Bronchial epithelial cell (primary cell): ENCODE results near the genes LMF1 and EME2.

GRCh38 chr16:970377-971264 is at the start of gene LMF1:
Gene LMF1, minus strand, starts transcription at chr16:970984.
- RRBS, 2 experiments = 1 to 2% methylated on average over 40 to 46 of the region's 102 CpGs

- RRBS, 2 experiments = 3 to 4% methylated on average over 10 to 12 of the region's 29 CpGs
Observed at GRCh38 chr16:1048477-1048905, 24.1 kb upstream of the SSTR5 start.

DNA sequence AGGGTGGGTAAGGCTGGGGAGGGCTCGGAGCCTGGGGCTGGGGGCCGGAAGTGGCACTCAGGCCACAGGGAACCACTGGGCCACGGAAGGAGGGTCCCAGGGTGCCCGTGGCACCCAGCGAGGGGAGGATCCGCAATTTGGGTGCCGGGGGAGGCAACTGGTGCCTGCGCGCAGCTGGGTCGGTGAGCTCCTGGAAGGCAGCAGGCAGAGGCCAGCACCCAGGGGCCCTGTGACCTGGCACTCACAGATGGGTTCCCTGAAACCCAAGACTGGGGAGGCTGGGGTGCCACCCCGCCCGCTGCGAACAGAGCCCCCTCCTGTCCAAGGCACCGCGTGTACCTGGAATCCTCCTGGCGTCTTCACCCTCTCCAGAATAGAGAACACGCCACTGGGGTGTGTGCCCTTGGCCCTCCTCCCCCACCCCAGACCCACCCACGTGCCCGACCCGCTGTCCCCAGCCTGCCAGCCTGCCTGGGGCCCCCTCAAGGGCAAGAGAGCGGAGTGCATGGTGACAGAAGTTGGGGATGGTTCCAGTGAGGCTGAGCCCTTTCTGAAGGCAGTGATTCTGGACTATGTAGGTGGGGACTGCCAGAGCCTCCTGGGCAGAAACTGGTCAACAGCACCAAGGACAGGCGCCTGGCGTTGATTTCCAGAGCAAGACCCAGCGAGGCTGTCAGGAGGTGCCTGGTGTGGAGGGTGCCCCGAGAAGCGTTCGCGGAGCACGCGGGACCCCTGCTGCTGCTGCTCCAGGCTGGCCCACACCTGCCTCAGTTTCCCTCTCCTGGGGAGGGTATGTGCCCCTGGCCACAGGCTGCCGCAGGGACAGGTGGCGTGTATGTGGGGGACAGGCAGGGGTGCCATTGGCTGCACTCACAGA is 918 bp downstream of the SSTR5 start:
- RRBS, 2 experiments = 25 to 35% methylated on average over 2 to 5 of the region's 32 CpGs

DNA sequence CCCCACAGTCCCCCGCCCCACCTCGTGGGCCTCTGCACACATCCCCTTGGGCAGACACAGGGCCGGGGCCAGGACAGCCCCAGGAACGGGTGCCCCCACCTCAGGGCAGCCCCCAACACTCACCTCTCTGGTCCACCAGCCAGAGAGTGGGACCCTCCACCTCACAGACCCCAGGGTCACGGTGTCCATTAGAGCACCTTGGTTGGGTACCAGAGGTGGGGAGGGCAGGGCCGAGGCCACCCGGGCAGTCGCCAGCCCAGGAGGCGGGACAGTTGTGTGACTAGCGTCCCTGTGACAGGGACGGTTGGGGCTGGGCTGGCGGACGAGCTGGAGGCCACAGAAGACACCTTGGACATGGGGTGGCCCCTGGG is 11.6 kb upstream of the C1QTNF8 start:
- RRBS, 2 experiments = no CpG with 5 or more reads among the region's 13 CpGs

DNA sequence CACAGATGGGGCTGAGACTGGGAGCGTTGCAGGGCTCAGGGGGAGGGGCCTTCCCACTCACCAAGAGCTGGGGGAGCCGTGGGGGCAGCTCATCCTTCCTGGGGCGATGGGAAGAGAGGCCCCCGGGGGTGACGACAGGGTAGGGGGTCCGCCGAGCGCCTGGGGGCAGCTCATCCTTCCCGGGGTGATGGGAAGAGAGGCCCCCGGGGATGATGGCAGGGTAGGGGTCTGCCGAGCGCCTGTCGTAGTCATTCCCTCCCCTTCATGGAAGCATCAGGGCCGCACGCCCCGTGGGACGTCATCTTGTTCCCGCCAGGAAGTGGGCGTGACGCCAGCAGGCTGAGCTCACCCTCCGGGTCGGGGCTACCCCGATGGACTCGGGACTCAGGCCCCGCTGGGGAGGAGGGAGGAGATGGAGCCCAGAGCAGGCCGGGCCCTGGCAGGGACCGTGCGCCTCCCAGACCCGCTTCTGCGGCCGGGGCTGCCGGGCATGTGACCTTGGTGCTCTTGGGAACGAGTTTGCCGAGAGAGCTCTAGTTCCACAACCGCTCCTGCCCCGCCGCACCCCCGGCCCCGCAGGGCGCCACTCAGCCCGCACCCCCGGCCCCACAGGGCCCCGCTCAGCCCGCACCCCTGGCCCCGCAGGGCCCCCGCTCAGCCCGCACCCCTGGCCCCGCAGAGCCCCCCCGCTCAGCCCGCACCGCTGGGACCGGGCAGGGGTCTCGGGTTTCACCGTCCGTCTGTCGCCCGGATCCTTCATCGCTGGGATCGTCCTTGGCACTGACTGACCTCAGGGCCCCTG is 5.5 kb downstream of the CACNA1H start:
- RRBS, 2 experiments = 65 to 72% methylated on average over 18 to 26 of the region's 59 CpGs

DNA sequence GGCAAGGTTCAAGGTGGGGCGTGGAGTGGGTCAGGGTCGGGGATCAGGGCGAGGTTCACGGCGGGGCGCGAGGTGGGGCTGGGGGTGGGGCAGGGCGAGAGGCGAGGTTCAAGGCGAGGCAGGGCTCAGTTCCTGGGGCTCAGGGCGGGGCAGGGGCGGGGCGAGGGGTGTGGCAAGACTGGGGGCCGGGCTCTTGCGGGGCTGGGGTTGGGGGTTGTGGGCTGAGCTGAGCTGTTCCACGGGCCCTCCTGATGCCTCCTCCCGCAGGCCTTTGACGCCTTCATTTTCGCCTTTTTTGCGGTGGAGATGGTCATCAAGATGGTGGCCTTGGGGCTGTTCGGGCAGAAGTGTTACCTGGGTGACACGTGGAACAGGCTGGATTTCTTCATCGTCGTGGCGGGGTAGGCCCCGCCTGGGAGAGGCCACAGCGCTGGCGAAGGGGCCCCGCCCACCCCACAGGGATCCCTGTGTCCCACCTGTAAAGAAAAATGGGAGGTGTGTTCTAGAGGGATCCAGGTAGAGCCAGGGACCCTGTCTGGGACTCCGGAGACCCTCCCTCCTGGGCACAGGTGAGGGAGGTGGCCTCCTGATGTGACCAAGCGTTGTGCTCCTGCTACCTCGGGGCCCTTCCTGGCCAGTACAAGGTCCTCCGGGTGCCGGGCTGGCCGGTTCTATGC is 29.8 kb downstream of the TPSG1 start:
- RRBS, 2 experiments = 76% methylated on average over 3 of the region's 35 CpGs; no CpG with 5 or more reads in 1 of the 2 experiments

DNA sequence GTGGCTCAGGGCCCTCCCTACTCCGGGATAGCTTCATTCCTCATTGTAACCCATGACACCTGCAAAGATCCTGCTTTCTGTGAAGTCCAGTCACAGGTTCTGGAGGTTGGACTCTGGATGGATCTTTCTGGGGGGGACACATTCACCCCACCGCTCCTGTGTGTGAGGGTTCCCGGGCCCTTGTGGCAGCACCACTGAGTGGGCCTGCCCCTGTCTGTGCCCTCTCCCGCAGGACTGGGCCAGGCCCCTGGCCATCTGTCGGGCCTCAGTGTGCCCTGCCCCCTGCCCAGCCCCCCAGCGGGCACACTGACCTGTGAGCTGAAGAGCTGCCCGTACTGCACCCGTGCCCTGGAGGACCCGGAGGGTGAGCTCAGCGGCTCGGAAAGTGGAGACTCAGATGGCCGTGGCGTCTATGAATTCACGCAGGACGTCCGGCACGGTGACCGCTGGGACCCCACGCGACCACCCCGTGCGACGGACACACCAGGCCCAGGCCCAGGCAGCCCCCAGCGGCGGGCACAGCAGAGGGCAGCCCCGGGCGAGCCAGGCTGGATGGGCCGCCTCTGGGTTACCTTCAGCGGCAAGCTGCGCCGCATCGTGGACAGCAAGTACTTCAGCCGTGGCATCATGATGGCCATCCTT is 21.2 kb downstream of the TPSG1 start:
- RRBS, 2 experiments = 89 to 95% methylated on average over 13 to 16 of the region's 33 CpGs

GRCh38 chr16:1205066-1205420 is 20.0 kb downstream of the TPSG1 start:
- RRBS, 2 experiments = 81 to 91% methylated on average over 6 of the region's 15 CpGs

DNA sequence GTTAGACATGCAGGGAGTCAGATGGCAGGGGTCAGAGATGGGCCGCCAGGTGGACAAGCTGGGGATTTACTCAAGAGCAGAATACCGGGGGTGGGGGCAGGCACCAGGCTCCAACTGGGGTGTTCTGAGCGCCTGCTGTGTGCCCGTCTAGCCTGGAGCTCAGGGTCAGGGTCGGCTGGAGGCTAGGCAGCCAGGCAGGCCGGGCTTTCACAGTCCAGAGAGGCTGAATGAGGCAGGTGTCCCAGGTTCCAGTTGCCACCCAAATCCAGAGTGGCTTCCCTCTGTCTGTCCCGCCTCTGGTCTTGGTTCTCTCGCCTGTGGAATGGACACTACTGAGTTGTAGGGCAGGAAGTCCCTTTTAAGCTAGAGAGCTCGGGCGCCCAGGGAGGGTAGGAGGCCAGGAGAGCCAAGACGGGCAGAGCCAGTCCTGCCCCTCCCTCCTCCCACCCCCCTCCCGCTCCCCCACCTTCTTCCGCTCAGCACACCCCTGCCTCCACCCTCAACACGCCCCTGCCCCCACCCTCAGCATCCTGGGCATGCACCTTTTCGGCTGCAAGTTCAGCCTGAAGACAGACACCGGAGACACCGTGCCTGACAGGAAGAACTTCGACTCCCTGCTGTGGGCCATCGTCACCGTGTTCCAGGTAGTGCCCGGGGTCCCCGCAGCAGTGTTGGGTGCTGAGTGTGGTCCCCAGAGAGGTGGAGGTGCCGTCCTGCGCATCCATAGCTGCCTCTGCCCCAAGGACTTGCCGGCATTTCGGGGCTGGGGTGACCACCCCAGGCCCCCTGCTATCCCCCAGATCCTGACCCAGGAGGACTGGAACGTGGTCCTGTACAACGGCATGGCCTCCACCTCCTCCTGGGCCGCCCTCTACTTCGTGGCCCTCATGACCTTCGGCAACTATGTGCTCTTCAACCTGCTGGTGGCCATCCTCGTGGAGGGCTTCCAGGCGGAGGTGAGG is 18.3 kb downstream of the TPSG1 start:
- RRBS, 2 experiments = 86 to 90% methylated on average over 7 to 9 of the region's 33 CpGs

DNA sequence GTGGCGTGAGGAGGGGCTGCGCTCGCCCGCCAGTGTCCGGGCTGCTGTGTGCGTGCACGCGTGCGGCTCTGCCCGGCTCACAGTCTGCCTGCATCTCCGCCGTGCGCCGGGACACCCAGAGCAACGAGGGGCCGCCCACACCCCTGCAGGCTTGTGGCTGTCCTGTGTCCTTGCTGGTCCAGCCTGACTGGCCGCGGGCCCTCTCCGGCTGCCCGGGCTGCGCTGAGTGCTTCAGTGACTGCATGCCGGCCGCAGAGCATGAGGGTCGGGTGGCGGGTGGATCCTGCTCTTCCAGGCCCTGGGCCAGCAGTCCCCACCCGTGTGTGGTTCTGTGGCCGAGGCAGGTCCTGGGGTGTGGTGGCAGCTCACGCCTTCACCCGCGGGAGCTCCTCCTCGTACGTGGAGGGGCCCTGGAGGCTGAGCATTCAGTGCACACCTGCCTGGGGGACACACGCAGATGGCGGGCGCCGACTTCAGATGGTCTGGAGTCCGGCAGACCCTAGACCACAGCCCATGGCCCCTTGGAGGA is 12.3 kb downstream of the TPSG1 start:
- RRBS, 2 experiments = 93% methylated on average over 10 of the region's 37 CpGs

GRCh38 chr16:1316655-1317062 is 7.2 kb downstream of the UBE2I start:
- RRBS, 2 experiments = no CpG with 5 or more reads among the region's 7 CpGs

DNA sequence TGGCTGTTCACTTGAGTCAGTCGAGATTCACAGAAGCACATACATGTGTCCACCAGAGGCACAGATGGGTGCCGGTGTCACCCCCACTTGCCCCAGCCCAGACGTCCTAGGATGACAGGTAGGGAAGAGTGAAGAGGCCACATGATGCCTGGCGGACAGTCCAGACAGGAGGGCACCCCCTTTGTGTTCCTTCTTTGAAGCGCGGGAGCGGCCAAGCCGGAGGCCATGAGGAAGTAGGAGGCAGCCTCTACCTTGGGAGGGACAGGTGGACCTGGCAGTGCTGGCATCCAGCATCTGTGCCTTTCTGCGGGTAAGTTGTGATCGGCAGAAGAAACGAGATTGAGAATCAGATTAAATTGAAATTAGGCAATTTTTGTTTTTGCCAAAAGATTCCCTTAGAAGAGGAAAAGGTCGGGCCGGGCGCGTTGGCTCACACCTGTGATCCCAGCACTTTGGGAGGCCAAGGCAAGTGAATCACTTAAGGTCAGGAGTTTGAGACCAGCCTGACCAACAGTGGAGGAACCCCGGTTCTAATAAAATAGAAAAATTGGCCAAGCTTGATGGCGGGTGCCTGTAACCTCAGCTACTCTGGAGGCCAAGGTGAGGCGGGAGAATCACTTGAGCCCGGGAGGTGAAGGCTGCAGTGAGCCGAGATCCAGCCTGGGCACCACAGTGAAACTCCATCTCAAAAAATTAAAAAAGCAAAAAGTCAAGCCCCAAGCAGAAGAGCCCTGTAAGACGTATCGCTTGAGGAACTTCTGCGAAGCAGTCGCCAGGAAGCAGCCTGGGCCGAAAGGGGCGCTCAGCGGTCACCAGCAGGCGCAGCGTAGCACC is 9.1 kb downstream of the UBE2I start:
- RRBS, 2 experiments = 88% methylated on average over 1 of the region's 29 CpGs

DNA sequence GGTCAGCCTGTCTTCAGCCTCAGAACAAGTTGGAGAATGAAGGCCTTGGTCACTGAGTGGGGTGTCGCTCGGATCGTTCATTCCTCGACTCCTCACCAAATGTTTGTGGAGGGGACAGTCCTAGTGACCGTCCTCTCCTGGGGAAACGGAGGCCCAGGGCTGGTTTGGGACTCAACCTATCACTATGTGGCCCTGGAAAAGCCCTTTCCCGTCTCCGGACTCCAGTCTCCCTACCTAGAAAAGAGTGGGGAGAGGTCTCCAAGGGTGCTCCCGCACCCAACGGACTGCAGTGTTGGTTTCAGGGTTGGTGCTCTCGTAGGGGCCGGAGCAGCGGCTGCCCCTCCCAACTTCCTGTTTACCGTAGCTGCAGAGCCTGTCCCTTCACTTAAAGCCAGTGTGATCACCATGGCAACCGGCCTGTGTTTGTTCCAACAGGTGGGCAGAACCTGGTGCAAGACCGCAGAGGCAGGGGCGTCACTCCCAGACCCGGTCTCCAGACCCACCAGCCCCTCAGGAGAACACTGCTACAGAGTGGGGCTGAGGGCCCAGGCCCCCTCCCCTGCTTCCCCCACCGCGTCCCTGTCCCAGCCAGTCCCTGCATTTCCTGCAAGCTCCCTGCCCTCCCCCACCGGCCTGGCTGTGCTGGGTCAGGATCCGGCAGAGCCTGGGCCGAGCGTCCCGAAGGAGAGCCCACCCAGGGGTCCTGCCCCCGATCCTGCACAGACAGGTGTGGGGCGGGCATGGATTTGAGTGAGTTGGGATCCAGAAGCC is 1.7 kb upstream of the BAIAP3 start:
- RRBS, 2 experiments = 1 to 2% methylated on average over 6 to 8 of the region's 27 CpGs

GRCh38 chr16:1365825-1366506 is 14.2 kb downstream of the GNPTG start:
- RRBS, 2 experiments = 94 to 97% methylated on average over 3 to 4 of the region's 34 CpGs

GRCh38 chr16:1505084-1505635 is 12.0 kb downstream of the TELO2 start:
- RRBS, 2 experiments = no CpG with 5 or more reads among the region's 27 CpGs

- RRBS, 2 experiments = no CpG with 5 or more reads among the region's 25 CpGs
Observed at GRCh38 chr16:1527691-1528358, 5.6 kb upstream of the TMEM204 start.

- RRBS, 2 experiments = no CpG with 5 or more reads among the region's 22 CpGs
Observed at GRCh38 chr16:1602198-1602750, 9.6 kb downstream of the IFT140 start.

DNA sequence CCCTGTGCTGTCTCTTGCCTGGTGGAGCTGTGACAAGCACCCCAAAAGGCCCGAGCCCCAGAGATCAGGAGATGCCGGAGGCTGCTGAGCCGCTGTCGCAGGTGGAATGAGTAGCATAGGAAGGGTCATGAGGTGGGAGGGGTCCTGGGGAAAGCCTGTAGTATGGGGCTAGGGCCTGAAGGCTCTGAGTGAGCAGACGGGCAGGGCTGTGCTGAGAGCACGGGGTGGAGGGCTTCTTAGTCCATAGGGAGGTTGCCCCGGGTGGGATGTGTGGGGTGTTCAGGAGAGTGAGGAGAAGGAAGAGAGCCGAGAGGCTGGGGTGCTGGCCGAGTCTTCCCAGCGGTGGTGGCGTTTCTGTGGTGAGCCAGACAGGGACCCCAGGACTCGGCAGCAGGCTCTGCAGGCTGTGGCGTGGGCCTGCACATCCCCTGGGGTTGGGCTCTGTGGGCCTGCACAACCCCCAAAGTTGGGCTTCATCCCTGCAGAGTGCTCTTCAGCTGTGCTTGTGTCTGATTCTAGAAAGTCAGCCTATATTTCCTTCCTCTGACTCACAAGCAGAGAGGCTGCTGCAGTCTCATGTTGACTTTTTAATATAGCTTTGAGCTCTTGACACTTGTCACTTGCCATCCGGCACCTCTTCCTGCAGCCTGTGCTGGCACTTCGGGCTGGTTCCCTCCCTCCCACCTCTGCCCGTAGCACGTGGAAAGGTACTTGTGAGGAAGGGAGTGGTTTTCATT is 19.3 kb upstream of the JPT2 start:
- RRBS, 2 experiments = no CpG with 5 or more reads among the region's 17 CpGs

- RRBS, 2 experiments = no CpG with 5 or more reads among the region's 9 CpGs
Observed at GRCh38 chr16:1700285-1701079, 5.5 kb upstream of the MAPK8IP3 start.

GRCh38 chr16:1772018-1773071 is at the start of gene EME2:
Gene EME2, plus strand, starts transcription at chr16:1772810.
- RRBS, 2 experiments = 3 to 5% methylated on average over 4 to 5 of the region's 93 CpGs